Rectum (tissue), 1 donor: ENCODE results near the genes ATXN2L, ATP2A1, NPIPB11 and BOLA2.

- PRO-cap: unidirectional peak, minus-strand start at chr16:28534588
These were observed 4.2 kb downstream of the NUPR1 start for GRCh38 chr16:28534215-28535272.

- PRO-cap: no peak
These were observed 1.9 kb upstream of the ATXN2L start for GRCh38 chr16:28820800-28821465.

- PRO-cap: bidirectional peak, plus-strand start at chr16:28822729, minus-strand start at chr16:28822603; bidirectional peak, plus-strand start at chr16:28823038, minus-strand start at chr16:28822933
These were observed at the start of gene ATXN2L for GRCh38 chr16:28822250-28823373. TSS of gene ATXN2L (plus strand) at chr16:28822999.

DNA sequence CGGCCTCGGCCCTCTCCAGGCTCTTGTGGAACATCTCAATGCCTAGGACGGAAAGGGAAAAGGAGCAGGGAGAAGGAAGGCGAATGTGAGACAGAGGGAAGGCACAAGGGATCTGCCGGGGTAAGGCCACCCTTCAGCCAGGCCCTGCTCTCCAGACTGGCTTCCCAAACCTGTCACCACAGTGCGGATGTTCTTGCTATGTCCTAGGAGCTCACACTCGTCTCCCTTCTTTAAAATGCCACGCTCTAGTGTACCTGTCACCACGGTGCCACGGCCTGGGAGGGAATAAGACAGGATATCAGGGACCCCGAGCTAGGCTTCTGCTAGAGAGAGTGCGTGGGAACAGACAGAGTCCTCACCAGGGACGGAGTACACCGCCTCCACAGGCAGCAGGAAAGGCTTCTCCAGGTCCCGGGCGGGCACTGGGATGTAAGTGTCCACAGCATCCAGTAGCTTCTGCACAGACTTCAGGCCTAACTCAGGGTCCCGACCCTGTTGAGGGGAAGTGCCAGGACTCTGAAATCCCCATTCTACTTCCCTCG lies 2.0 kb downstream of the TUFM start:
- PRO-cap: no peak

DNA sequence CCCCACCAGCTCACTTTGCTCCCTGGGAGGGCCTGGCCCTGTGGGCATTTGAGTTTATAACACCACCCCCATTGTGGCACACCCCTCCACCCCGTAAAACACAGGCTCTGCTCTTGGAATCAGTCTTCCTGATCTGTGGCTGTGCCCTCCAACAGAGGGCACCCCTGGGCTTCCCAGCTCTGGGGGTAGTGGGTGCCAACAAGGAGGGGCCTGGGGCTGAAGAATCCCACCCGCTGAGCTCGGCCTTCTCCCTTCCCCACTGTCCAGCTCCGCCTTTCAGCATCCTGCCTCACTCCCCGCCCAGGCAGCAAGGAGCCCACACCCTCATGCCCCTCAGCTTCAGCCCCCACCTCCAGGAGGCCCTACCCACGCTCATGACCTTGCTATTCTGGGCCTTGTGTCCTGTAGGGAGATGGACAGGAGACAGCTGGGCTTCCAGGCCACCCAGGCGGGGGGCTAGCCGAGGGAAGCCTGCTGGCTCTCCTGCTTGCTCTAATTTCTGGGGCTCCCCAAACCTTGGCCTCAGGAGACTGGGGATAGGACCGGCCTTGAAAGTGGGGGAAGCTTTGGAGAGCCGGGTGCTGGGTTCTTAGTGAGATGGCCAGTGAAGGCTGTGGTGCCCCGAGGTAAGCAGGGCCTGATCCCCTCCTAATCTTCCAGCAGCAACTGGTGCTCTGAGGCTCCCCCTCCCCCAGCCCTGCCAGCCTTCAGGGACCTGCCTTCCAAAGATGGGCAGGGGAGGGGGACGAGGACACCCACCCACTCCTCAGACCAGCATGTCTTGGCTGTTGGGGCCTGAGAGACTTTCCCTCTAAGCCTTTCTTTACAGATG lies 2.9 kb upstream of the ATP2A1 start:
- PRO-cap: no peak

GRCh38 chr16:28877757-28878748 lies at the start of gene ATP2A1:
TSS of gene ATP2A1 (plus strand) at chr16:28878488.
- PRO-cap: no peak

- PRO-cap: no peak
These were observed 9.7 kb downstream of the RABEP2 start for GRCh38 chr16:28915309-28915684.

DNA sequence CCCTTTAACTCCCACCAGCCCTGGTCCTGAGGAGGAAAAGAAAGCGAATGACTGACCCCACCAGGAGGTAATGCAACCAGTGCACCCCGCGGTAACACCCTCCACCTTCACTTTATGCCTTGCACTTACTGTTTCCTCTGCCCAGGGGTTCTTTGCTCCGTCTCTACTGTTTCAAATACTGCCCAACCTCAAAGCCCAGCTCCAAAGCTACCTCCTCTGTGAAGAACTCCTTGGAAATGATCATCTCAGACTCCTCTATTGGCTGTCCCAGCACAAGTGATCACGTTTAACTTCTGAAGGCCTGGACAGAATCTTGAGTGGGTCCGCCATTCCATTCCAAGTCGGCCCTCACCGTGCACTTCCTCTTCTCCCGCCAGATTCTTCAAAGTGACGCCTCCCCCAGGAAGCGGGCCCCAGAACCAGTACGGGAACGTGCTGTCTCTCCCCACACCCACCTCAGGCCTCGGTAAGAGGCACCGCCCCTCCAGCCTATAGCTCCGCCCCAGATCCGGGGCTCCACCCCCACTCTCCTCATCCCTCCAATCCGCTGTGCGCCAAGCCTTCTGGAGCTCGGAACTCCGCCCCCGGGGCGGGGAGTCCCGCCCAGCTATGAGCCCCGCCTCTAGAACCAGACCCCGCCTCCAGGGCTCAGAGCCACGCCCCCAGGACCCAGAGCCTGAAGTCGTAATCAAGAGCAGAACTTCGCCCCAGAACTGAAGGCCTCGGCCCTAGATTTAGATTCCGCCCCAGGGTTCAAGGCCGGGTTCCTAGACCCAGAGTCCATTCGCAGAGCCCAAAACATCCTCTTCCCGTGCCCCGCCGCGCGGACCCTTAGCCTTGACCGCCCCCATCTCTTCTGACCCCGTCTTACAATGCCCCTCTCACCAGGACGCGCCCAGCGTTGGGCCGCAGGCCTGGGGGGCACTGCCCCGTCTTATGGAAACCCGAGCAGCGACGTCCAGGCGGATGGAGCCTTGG lies 4.7 kb downstream of the CD19 start:
- PRO-cap: unidirectional peak, minus-strand start at position 350 of the sequence; unidirectional peak, minus-strand start at position 465 of the sequence

- PRO-cap: no peak
These were observed 1.4 kb downstream of the LAT start for GRCh38 chr16:28986226-28986621.

- PRO-cap: no peak
These were observed 44.3 kb downstream of the LAT start for GRCh38 chr16:29028986-29029766.

DNA sequence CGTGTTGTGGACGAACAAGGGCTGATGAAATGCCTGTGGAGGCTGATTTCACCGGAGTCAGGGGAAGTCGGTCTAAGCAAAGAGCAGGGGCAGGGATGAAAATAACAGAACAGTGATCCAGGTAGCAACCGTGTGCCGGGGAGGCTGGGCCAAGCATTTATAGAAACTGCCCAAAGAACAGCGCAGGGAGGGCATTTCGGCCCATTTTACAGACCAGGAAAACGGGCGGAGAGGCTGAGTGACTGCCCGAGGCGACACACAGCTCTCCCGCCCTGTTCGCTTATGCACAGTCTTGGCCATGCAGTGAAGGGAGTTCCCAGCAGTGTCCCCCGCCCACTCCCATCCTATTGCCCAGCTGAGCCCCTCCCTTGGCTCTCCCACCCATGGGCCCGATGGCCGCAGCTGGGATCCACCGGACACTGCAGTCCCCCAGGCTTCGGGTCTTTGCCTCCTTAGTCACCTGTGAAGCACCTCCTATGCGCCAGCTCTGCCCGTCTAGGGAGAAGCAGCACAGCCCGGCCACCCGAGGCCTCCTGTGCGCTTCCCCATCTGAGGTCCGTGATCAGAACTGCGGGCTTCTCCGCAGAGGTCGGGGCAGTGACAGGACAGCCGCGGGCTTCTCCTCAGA lies 142.8 kb downstream of the LAT start:
- PRO-cap: unidirectional peak, plus-strand start at position 384 of the sequence

DNA sequence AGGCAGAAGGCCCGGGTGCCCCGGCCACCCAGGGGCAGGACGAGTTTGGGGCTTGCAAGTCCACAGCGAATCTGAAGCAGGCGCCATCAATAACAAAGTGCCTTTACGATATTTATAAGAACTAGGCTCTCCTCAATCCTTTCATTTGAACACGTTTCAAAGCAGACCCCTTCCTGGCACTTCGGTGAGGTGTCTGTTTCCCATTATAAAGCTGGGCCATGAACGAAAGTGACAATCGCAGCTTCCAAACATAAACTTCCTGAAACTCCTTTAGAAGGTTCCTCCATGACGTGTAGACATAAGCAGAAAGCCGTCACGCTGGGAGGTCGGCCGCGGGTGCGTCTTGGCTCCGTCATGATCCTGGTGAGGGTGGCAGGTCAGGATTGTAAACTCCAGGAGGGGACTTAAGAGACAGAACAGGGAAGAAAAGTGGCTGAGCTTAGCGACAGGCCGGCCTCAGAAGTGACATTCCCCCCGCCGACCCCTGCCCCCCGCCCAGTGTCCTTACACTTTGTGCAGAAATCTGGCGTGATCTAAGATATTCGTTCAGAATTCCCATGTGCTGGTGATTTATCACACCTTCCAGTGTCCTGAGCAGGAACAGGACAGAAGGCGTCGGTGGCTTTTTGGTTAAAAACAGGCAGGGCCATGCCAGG lies 155.6 kb downstream of the LAT start:
- PRO-cap: no peak

GRCh38 chr16:29148162-29148743 lies 163.4 kb downstream of the LAT start:
- PRO-cap: no peak

GRCh38 chr16:29148885-29149479 lies 164.1 kb downstream of the LAT start:
- PRO-cap: no peak

DNA sequence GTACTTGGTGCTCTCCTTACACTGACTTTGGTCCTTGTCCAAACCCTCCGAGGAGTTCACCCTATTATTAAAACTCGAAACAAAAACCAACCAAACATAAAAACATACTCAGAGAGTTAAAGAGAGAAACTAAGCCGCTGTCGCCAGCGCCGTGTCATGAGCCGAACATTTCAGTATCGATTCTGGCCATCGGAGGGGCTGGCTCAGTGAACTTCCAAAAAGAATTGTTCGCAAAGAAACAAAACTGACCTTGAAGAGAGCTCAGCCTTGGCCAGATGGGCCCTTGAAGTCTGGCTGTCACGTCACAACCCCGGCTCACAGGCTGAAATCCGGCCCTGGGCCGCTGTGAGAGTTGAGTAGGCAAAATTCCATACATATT lies 174.6 kb downstream of the LAT start:
- PRO-cap: no peak

- PRO-cap: no peak
These were observed 187.6 kb downstream of the LAT start for GRCh38 chr16:29172449-29172896.

DNA sequence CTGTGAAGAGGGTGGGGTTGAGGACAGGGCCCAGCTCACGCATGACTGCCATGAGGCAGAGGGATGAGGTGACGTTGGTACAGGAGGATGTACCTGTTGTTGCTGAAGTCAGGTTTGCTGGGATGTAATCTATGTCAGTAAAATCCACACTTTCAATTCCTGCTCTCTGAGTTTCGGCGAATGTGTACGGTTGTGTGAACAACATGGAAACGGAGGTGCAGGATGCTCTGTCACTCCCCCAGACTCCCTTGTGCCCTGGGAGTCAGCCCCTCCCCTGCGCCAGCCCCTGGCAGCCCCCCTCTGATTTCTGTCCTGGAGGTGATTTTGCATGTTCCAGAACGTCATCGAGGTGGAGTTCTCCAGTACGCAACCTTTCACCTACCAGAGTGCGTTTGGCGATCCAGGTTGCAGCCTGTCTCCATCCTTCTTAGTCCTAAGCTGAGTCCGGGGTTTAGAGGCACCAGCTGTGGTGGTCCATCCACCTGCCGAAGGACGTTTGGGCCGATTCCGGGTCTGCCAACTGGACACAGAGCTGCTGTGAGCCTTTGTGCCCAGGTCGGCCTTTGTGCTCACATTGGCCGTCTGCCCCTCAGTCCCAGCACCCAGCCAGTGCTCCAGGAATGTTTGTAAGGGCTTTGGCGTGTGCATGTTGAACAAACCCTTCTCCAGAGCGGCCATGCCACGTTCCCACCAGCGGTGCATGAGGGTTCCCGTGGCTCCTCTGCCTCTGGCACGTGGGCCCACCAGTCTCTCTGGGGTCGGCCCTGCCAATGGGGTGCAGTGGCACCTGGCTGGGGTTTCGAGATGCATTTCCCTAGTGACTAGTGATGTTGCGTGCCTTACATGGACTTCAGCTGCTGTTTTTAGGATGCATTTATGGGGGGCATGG lies 203.1 kb downstream of the NPIPB11 start:
- PRO-cap: no peak

DNA sequence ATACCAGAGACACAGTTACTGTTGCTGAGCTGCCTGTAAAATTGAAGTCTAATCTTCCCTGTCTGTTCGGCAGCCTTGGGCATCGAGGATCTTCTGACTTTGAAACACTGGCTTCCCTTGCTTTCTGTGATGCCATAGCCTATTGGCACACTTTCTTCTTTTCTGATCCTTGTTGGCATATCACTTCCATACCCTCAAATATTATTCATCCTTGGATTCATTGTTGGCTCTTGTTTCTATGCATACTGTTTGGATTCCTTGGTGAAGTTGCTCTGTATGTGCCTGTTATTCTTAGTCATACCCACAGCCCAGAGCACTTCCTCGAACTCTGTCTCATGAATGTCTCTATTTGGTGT lies 63.7 kb downstream of the NPIPB11 start:
- PRO-cap: no peak

- PRO-cap: no peak
These were observed at the start of gene NPIPB11 for GRCh38 chr16:29406626-29406995. TSS of gene NPIPB11 (minus strand) at chr16:29406711.

GRCh38 chr16:29453767-29454490 lies at the start of gene BOLA2:
TSS of gene BOLA2 (minus strand) at chr16:29454351.
- PRO-cap: no peak